HT1080 (cell line): Measurements from ENCODE around the genes MAP3K2 and MYO7B.

DNA sequence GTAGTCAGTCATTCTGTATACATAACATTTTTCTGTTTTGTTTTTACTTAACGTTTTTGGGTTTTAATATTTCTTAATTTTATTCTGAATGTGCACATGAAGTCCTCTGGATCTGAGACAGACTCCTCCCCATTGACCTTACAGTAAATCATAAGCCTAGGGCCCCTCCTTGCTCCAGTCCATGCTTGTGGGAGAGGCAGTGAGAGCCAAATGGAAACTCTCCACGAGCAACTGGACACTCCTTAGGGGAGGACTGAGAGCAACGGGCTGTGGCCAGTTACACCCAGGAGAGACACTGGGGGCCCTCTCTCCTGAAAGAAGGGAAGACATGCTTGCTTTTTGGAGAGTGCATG, 48.9 kb upstream of the BIN1 start:
RAMPAGE:
- cytosol, long total RNA = no peak
- long total RNA = no peak
- nucleus, long total RNA = no peak

DNA sequence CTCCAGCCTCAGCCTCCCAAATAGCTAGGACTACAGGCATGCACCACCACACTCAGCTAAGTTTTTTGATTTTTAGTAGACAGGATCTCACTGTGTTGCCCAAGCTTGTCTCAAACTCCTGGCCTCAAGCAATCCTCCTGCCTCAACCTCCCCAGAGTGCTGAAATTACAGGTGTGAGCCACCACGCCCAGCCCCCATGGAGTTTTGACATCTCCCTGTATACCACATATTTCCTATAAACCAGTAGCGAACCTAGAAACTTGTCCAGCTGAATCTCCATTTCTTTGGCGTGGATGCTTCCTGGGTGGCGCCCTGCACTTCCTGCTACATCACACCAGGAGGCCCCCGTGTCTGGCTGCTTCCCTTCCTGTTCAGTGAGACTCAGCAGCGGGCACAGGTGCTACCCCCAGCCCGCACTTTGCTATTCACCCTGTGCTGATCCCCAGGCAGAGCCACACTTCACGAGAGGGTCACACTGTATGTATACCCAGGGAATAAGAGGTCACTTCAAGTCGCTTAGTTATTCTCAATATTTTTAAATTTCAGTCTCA, 35.1 kb downstream of the CYP27C1 start:
RAMPAGE:
- cytosol, long total RNA = no peak
- long total RNA = no peak
- nucleus, long total RNA = no peak

RAMPAGE:
- cytosol, long total RNA = no peak
- long total RNA = no peak
- nucleus, long total RNA = no peak
Measured at GRCh38 chr2:127217959-127218477, 2.1 kb downstream of the CYP27C1 start.

GRCh38 chr2:127387081-127388083, at the start of gene MAP3K2:
TSS of gene MAP3K2 (minus strand) at chr2:127387975.
RAMPAGE:
- cytosol, long total RNA = no peak
- long total RNA = no peak
- nucleus, long total RNA = no peak

GRCh38 chr2:127398033-127398649, 10.4 kb upstream of the MAP3K2 start:
RAMPAGE:
- cytosol, long total RNA = no peak
- long total RNA = no peak
- nucleus, long total RNA = no peak

DNA sequence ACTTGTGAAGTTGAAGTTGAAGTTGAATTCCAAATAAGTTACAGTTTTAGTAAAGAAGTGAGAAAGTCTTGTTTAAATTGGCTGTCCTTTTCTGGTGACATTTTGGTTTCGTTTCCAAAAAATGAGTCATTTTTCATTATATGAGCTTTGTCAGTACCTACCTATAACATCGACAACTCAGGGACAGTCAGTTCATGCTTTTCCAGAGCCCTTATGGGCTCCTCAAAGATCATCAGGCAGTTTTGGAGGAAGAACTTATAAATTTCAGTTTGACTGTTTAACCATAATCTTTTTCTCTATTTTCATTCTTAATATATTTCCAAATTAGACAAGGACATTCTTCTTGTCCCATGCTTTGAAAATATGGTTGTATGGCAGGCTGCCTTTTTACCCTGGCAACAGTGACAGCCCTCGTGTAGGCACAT, 7.4 kb upstream of the PROC start:
RAMPAGE:
- cytosol, long total RNA = no peak
- long total RNA = no peak
- nucleus, long total RNA = no peak

DNA sequence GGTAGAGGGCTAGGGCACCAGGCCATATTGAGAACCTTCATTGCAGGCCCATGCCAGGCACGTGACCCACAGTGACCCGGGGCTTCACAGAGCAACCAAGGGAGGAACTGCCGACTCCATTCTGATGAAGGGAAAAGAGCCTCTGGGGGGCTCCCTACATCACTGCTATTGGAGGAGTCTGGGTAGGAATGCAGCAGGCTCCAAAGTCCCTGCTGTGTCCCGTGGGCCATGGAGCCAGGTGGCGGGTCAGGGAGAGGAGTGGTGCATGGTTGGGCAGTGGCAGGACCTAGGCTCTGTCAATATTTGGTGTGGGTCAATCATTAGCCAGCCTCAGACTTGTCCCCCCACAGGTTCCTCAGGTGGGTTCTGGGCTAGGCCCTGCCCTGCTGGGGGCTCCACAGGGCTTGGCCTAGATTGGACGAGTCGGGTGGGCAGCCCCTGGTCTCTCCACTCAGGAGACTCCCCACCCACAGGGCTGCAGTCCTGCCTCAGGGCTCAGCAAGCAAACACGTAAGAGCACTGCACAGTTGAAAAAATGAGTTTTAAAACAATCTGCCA, 20.1 kb downstream of the PROC start:
RAMPAGE:
- cytosol, long total RNA = no peak
- long total RNA = no peak
- nucleus, long total RNA = no peak

DNA sequence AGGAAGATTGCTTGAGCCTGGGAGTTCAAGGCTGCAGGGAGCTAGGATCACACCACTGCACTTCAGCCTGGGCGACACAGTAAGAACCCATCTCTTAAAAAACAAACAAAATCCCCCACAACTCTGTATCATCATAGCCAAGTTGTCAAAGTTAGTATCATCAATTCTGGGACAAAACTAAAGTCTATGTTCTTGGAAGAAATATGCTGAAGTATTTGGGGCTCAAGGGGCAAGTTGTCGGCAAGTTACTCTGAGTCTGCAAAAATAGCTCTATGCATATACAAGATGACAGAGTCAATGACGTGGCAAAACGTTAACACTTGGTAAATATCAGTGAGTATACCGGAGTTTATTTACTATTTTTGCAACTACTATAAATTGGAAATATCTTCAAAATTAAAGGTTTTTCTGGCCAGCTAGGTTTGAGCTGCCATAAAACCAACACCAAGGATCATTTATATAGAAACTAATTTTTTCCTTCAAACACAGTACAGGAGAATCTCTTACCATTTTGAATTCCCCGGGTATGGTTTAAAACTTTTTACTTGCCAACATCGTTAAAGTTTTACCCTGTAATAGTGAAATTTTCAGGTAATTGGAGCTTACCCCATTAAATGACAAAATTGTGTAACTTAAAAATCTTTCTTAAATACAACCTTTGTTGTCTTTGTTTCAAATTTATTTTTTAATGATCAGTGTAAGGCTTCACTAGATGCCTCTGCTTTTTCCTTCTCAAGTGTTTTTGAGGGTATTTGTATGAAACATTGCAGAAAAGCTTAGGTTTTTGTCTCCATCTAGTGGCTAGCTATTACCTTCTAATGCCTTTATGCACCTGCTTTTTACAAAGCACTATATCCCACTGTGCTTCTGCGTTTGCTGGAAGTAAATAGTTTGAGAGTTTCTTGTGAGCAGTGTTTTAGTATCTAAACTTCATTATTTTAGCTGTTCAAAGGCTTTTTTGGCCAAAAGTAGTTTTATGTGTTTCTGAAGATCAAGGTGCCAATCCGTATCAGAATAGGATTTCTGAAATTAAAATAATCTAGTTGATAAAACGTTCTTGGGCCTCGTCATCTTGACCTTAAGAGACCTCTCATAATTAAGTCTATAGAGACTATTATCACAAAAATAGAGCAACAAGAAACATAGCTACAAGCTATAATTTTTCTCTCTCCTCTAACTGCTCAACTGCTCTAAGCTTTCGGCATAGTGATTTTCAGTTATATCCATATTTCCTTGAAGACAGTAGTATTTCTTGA, 47.2 kb downstream of the IWS1 start:
RAMPAGE:
- cytosol, long total RNA = no peak
- long total RNA = no peak
- nucleus, long total RNA = no peak

DNA sequence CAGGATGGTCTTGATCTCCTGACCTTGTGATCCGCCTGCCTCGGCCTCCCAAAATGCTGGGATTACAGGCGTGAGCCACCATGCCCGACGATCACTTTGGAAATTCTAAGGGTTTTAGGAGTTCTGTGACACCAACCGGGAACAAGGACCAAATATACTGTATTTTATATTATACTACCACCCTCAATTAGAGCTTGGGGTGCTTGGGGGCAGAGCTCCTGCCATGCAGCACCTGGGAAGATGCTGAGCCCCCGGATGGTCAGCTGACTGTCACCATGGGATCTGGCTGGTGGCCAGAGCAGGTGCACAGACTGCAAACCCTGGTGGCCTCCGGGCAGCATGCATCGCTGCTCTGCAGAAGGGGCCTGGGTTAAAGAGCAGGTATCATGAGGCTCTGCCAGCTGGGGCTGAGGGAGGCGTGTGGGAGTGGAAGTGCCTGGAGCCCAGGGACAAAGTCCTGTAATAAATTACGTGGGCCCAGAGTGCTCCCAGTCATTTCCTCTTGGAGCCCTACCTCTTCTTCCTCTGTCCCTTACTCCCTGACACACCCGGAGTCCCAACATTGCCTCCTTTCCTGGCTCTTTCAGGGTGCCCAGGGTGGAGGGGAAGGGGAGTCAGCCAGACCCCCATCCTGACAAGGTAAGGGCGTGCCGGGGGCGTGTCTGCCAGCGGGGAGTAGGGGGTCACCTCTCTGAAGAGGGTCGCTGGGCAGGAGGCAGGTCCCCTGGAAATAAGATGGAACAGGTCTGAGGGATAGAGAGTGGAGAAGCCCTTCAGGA, at the start of gene MYO7B:
MYO7B (plus strand) TSS at position 491 of the 779 bp plus-strand sequence.
RAMPAGE:
- cytosol, long total RNA = no peak
- long total RNA = no peak
- nucleus, long total RNA = no peak

RAMPAGE:
- cytosol, long total RNA = no peak
- long total RNA = no peak
- nucleus, long total RNA = no peak
Measured at GRCh38 chr2:127536044-127536705, 692 bp downstream of the MYO7B start.

DNA sequence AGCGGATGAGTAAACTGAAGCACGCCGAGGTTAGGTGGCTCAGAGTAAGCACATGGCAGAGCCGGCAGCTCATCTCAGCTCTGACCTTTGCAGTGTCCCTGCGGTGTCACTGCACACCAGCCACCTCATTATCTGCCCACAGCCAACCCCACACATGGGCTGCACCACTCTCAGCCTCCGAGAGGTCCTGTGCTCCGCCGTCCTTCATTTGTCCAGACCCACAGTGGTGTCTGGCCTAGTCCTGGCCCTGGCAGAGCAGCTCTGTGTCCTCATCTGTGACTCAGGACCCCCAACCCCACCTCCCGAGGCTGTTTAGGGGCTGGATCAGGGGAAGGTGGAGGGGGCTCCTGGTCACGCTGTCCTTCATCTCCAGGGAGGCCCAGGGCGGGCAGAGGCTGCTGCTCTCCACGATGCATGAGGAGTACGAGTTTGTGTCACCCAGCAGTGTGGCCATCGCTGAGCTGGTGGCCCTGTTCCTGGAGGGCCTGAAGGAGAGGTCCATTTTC, 17.9 kb upstream of the GPR17 start:
RAMPAGE:
- cytosol, long total RNA = no peak
- long total RNA = no peak
- nucleus, long total RNA = no peak

GRCh38 chr2:127762907-127763632, 47.9 kb downstream of the WDR33 start:
RAMPAGE:
- cytosol, long total RNA = no peak
- long total RNA = no peak
- nucleus, long total RNA = no peak

DNA sequence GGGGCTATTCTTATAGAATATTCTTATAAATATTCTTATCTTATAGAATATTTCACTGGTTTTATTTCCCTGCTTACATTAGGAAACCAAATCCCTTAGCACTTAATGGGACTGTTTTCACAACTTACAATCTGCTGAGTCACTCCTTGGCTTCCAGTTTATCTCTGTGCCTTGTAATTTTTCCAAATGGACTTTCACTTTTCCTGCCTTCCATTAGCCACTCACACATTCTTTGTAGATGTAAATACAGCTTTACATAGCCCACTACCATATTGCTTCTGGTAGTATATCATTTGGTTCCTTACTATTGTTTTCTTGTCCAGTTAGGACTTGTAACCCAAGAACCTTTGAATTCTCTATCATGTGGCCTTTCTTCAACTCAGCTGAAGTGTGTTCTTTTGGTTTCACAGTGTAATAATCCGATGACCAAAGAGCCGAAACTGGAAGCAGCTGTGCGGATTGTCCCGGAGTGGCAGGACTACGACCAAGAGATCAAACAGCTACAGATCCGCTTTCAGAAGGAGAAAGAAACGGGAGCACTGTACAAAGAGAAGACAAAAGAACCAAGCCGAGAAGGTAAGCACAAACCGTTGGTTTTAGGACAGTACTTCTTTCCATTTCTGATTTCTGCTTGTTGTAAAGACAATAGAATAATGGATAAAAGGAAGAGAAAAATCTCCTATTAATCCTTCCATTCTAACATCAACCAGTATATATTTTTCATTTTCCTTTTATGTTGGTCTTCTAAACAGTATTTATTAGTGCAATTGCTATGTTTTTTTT, 96.2 kb downstream of the UGGT1 start:
RAMPAGE:
- cytosol, long total RNA = no peak
- long total RNA = no peak
- nucleus, long total RNA = no peak

GRCh38 chr2:128267138-128267710, 51.4 kb downstream of the HS6ST1 start:
RAMPAGE:
- cytosol, long total RNA = no peak
- long total RNA = no peak
- nucleus, long total RNA = no peak

RAMPAGE:
- cytosol, long total RNA = no peak
- long total RNA = no peak
- nucleus, long total RNA = no peak
Measured at GRCh38 chr2:128511036-128511543, 192.4 kb upstream of the HS6ST1 start.

DNA sequence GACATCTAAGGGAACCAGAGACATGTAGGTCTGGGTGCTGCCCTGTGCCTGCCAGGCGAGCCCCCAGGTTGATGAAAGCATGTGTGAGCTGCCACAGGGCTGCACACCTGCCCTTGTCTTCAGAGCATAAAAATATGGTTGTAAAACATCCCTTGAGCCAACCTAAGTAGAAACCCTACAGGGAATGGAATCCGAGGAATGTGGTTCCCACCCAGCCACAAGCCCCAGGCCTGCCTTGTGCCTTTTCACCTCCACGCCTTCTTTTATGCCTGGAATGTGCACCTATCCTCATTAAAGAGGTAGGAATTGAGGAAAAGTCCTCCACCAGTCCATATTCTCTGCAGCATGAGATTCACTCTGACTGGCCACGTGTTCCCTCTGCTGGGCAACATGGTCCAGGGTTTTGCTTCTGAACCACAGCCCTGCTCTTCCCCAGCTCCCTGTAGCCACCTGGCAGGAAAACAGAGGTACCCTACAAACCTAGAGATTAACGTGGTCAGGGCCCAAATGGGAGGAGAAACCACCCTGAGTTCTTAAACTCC, 788.0 kb upstream of the RAB6C start:
RAMPAGE:
- cytosol, long total RNA = no peak
- long total RNA = no peak
- nucleus, long total RNA = no peak

DNA sequence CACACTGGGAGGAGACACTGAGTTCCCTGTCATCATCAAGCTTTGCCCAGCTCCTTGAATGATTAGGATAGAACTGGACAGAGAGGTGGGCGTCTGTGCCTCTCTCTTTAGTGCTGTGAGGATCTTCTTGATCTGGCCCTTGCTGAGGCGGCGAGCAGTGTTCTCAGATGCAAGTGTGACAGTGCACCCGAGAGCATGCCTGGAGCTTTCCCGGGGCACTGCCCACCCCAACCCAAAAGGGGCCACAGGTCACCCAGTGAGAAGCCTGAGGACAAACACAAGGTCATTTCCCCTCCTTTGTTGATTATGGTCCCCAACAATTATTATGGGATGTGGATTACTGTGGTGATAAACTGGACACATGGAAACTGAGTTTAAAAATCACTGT, 372.4 kb upstream of the RAB6C start:
RAMPAGE:
- cytosol, long total RNA = no peak
- long total RNA = no peak
- nucleus, long total RNA = no peak

GRCh38 chr2:129857215-129857800, 122.2 kb upstream of the RAB6C start:
RAMPAGE:
- cytosol, long total RNA = no peak
- long total RNA = no peak
- nucleus, long total RNA = no peak

RAMPAGE:
- cytosol, long total RNA = no peak
- long total RNA = no peak
- nucleus, long total RNA = no peak
Measured at GRCh38 chr2:129929728-129930072, 49.8 kb upstream of the RAB6C start.

GRCh38 chr2:130251910-130252318, 53.7 kb upstream of the TUBA3E start:
RAMPAGE:
- cytosol, long total RNA = no peak
- long total RNA = no peak
- nucleus, long total RNA = no peak